Sciatic nerve (tissue), 1 donor: ENCODE data around the genes GPC1 and CROCC2.

DNA sequence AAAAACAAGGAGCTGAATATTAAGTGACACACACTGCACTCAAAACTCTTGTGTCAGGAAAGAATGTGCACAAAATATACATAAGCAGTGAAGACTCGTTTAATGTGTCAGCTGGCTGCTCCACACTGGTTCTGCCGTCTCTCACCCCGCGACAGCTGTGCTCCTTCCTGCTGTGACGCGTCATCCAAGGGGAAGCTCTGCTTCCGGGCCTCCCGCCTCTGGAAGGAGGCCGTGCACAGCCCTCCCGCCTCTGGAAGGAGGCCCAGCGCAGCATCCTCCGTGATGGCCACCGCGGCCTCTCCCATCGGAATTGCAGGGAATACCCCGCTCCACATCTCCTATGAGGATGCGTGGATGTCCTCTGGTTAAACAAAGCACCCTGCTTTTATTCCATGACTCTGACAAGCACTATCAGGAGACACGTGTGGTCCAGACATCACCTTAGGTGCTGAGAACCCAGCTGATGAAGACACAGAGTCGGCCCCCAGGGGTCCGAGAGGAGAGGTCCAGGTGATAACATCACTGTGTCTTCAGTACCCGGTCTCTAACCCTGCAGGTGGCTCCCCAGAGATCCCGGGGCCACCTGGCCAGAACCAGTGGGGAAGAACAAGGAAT, 150.9 kb downstream of the HDAC4 start:
- PRO-cap: bidirectional peak, plus-strand start at position 245 of the sequence, minus-strand start at position 133 of the sequence

GRCh38 chr2:239306249-239306641, 94.6 kb downstream of the HDAC4 start:
- PRO-cap: no peak

GRCh38 chr2:239345541-239346580, 55.0 kb downstream of the HDAC4 start:
- PRO-cap: no peak

- PRO-cap: unidirectional peak, plus-strand start at chr2:239348955
Observed at GRCh38 chr2:239348441-239349068, 52.3 kb downstream of the HDAC4 start.

- PRO-cap: bidirectional peak, plus-strand start at chr2:239400109, minus-strand start at chr2:239400019
Observed at GRCh38 chr2:239399927-239400348, 882 bp downstream of the HDAC4 start.

DNA sequence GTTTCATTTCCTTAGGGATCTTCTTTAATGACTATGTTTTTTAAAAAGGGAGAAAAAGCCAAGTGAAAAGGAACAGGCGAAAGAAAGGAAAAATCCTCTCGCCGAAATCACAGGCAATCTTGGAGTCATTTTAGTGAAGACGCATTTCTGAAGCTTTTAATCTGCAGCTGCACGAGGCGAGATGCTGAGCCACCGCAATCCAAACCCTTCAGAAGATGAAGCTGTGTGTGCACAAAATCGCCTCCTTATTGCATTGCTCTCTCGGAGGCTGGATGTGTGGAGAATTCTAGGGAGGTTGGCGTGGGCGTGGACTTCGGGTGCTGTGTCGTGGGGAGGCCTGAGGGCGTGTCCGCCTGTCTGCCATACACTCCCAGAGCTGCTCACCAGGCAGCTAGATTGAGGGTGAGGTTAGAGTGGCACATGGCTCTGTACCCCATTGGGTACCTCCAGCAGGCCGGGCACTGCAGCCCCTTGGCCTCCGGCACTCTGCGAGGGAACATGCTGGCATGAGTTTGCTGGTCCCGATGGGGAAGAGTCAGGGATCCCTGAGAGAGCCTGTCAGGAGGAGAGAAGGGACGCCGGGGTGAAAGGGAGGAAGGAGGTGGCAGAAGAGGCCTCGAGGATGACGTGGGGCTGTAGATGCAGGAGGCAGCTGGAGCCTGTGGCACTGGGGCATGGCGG, 38.6 kb upstream of the HDAC4 start:
- PRO-cap: no peak

GRCh38 chr2:239606052-239606434, 205.2 kb upstream of the HDAC4 start:
- PRO-cap: unidirectional peak, minus-strand start at chr2:239606146

DNA sequence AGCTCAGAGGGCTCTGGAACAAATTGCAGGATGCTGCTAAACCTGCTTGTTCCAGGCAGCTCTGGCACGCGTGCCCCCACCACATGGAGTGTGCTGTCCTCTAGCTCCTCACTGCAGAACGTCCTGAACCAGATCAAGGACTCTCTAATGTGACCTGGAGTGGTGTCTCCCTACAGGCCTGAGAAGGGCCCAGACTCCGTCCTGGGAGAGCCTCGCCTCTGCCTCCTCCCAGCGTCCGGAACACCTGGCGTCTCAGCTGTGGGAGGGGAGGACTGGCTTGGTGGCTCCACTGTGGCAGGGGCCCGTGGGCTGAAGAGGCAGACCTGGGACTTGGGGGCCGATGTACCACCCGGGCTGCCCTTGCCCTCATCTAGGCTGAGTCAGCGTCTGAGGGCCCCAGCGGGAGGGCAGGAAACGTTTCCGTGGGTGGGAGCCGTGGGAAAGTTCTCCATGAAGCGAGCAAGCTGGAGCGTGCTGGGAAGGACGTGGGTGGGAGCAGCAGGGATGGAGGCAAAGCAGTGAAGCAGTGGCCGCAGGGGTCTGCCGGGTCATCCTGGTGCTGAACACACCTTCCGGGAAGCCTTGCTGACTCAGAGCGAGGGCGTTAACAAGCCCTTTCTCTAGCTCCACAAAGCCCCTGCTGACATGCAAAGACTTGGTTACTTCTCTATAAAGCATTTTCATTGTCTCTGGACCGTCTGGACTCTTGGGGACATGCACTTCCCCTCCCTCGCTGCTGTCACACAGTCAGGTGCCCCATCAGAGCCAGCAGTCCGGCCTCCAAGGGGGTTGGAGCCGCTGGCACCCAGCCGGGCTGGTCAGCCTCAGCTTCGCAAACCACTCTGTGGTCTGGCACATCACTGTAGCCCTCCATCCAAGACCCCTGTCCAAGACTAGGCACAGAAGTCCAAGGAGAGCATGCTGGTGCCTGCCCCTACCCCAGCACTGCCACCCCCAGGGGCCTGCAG, 115.3 kb upstream of the GPC1 start:
- PRO-cap: no peak

DNA sequence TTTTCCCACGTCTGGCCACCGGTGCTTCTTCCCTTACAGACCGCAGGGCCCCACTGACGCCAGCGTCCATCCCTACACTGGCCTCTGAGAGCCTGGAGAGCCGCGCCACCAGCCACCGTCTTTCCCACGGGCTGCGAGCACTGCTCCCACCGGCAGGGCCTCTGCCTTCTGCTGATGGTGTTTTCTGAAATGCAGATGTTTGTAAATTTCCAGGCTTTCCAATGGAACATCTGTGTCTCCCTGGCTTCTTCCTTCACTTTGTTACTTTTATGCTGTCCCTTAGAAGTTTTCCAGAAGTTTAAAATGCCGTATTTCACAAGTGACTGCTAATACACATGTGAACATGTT, 37.2 kb upstream of the GPC1 start:
- PRO-cap: no peak

- PRO-cap: bidirectional peak, plus-strand start at chr2:240435358, minus-strand start at chr2:240435217; bidirectional peak, plus-strand start at chr2:240435690, minus-strand start at chr2:240435545; unidirectional peak, minus-strand start at chr2:240436090
Observed at GRCh38 chr2:240435104-240436137, at the start of gene GPC1. TSS of gene GPC1 (plus strand) at chr2:240435663.

GRCh38 chr2:240452415-240453330, 17.2 kb downstream of the GPC1 start:
- PRO-cap: bidirectional peak, plus-strand start at chr2:240452817, minus-strand start at chr2:240452606

- PRO-cap: no peak
Observed at GRCh38 chr2:240544297-240544657, 13.5 kb downstream of the ANKMY1 start.

DNA sequence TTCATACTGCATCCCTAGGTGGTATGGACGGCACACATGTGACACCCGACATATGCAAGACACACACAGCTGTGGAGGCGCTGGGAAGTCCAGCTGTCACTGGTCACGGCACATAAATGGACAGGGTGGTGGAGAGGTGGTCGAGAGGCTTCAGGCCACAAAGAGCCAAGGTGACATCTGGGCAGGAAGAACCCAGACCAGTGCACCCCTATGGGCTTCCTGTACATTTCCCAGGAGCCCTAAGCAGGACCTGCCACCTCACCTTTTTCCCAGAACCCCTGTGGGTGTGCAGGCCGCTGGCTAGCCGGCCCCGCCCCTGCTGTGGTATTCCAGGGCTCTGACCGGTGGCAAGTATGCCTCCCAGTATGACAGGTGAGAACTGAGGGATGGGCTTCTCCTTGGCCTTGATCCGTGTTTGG, 1.5 kb downstream of the RNPEPL1 start:
- PRO-cap: unidirectional peak, minus-strand start at position 280 of the sequence

DNA sequence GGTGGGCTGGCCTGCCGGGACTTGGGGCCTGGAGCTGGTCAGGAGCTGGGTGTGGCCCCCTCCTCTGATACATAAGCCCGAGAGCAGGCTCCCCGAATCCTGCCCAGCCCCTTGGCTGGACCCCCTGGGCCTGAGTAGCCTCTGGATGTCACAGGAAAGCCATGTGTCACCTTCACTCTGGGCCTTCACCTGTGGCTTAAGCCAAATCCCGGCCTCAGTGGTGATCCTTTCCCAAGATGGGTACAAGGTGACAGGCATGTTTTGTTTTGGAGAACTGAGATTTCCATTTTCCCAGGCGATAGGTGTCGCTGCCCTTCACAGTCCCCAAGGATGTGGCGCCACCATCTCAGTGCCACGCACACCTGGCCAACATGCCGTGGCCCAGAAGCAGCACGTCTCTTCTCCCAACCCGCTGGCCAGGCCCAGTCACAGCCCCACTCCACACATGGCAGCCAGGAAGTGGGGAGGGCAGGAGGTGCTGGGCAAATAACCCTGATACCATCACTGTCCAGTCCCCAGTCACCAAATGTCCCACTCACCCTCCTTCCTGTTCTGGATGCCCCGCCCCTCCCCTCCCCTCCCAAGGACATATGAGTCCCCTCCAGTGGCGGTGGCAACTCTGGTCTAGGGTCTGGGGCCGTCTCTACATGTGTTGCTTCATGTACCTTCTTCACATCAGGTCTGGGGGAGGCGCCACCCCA, 7.6 kb upstream of the CAPN10 start:
- PRO-cap: no peak

GRCh38 chr2:240646085-240646705, 20.9 kb downstream of the GPR35 start:
- PRO-cap: bidirectional peak, plus-strand start at chr2:240646458, minus-strand start at chr2:240646325

DNA sequence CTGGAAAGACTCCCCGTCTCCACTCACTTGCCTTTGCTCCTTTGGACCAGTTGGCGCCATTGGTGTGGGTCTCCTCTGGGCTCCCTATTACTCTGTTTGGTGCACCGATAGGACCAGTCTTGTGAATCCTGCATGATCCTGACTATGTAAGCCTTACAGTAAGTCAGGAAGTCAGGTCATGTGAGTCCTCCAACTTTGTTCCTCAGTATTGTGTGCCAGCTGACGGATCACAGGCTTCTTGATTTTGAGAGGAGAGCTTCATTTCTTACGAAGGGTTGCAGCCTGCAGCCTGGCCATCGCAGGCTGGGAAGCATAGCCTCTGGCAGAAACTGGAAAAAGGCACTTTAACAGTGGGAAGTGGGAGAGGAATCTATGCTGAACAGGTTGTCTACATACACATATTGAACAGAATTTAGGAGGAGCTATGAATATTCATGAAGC, 13.8 kb downstream of the AQP12A start:
- PRO-cap: unidirectional peak, minus-strand start at position 94 of the sequence

DNA sequence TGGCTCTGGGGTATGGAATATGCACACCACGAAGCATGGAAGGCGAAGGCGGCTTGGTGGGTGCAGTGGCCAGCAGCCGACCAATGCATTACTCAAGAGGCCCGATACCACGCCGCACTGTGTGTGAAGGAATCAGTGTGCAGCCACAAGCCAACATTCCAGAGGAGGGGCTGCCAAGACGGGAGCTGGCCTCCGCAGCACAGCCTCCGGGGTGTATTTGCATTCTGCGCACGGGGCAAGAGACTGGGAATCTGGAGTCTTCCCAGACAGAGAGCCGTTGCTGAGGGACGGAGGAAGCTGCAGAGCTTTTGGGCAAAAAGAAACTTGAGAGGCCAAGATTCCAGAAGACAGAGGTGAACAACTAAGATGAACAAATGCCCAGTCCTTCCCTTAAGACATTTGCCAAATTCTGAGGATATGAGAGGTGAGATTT, 19.7 kb downstream of the KIF1A start:
- PRO-cap: unidirectional peak, plus-strand start at position 265 of the sequence

- PRO-cap: no peak
Observed at GRCh38 chr2:240876230-240877506, 8.0 kb downstream of the AGXT start.

- PRO-cap: no peak
Observed at GRCh38 chr2:240897729-240898701, 2.1 kb upstream of the MAB21L4 start.

- PRO-cap: no peak
Observed at GRCh38 chr2:240905996-240906650, at the start of gene CROCC2. TSS of gene CROCC2 (plus strand) at chr2:240906336.